Cardiac muscle cell (in vitro differentiated cells and primary cell): ENCODE data around the gene TMEM37.

- RAMPAGE, long total RNA: no peak
- RRBS: 18% methylated on average over 5 of the region's 22 CpGs
Observed at GRCh38 chr2:119224185-119224831, 674 bp downstream of the STEAP3 start.

- RAMPAGE, long total RNA: no peak
- RRBS: no CpG with 5 or more reads among the region's 10 CpGs
Observed at GRCh38 chr2:119240412-119241058, 16.9 kb downstream of the STEAP3 start.

GRCh38 chr2:119263645-119264322 is 40.1 kb downstream of the STEAP3 start:
- RAMPAGE, long total RNA: no peak
- RRBS: no CpG with 5 or more reads among the region's 10 CpGs

- RAMPAGE, long total RNA: no peak
- RRBS: no CpG with 5 or more reads among the region's 12 CpGs
Observed at GRCh38 chr2:119264705-119265601, 41.3 kb downstream of the STEAP3 start.

DNA sequence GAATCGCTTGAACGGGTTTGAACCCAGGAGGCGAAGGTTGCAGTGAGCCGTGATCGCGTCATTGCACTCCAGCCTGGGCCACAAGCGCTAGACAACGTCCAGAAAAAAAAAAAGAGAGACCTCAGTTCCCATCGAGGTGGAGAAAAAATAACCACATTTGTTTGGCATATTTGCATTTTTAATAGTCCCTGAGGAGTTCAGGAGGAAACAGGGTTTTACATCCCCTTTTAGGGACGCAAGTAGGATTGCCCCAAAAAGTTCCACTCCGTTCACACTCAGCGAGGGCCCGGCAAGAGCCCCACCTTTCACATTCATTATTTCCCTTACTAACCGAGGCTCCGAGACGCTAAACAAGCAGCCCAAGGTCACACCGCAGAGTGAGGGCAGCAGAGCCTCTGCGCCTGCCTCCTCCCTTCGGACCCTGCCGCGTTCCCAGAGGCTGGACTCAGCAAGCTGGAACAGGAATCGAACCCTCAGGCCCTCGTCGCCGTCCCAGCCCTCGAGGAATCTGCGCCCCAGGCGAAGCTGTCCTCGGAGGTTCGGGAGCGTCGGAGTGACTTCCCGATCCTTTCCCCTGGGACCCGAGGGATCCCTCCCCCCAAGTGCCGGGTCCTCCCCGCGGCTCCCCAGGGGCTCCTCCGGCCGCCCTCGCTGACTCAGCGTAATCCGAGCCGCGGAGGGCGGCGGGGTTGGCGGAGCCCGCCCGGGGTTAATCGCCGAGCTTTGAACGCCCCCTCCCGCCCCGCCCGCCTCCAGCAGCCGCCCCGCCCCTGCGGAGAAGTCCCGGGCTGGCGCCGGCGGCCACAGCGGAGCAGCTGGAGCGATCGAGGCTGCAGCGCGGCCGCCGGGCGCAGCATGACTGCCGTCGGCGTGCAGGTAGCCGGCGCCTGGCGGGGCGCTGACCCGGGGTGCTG is at the start of gene TMEM37:
TSS of gene TMEM37 (plus strand) at position 806 of the 914 bp plus-strand sequence.
- RAMPAGE, long total RNA: no peak
- RRBS: 2% methylated on average over 34 of the region's 78 CpGs

- RAMPAGE, long total RNA: no peak
- RRBS: no CpG with 5 or more reads among the region's 8 CpGs
Observed at GRCh38 chr2:119483289-119483809, 40.9 kb downstream of the SCTR start.

GRCh38 chr2:119734258-119734844 is 25.4 kb upstream of the PTPN4 start:
- RAMPAGE, long total RNA: no peak
- RRBS: no CpG with 5 or more reads among the region's 8 CpGs

- RAMPAGE, long total RNA: no peak
- RRBS: no CpG with 5 or more reads among the region's 9 CpGs
Observed at GRCh38 chr2:120245936-120246491, 6.6 kb upstream of the RALB start.

DNA sequence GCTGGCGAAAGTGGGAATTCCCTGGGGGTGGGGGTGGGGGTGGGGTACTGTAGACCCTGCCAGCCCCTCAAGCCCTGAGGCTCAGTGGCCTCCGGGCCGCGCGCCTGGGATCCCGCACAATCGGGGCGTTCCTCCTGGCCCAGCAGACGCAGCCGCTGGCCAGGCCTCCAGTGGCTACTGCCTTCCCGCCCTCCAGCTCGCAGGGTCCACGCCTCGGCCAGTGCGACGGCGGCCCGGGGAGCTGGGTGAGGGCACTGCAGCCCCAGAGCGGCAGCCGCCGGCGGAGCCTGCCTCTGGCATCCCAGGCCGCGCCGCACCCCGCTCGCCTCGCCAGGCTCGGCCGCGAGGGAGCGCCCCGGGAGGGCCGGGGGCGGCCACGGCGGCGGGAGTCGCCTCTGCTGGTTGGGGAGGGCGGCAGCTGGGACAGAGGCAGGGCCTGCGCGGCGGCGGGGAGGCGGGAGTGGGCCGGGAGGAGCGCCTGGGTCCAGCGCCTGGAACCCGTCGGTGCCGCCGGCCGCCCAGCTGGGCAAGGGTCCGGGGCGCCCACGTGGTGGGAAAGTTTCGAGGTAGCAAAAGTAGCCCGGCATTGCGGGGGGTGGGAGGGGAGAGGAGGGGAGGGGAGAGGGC is 1.7 kb upstream of the INHBB start:
- RAMPAGE, long total RNA: no peak
- RRBS: 1% methylated on average over 40 of the region's 59 CpGs

DNA sequence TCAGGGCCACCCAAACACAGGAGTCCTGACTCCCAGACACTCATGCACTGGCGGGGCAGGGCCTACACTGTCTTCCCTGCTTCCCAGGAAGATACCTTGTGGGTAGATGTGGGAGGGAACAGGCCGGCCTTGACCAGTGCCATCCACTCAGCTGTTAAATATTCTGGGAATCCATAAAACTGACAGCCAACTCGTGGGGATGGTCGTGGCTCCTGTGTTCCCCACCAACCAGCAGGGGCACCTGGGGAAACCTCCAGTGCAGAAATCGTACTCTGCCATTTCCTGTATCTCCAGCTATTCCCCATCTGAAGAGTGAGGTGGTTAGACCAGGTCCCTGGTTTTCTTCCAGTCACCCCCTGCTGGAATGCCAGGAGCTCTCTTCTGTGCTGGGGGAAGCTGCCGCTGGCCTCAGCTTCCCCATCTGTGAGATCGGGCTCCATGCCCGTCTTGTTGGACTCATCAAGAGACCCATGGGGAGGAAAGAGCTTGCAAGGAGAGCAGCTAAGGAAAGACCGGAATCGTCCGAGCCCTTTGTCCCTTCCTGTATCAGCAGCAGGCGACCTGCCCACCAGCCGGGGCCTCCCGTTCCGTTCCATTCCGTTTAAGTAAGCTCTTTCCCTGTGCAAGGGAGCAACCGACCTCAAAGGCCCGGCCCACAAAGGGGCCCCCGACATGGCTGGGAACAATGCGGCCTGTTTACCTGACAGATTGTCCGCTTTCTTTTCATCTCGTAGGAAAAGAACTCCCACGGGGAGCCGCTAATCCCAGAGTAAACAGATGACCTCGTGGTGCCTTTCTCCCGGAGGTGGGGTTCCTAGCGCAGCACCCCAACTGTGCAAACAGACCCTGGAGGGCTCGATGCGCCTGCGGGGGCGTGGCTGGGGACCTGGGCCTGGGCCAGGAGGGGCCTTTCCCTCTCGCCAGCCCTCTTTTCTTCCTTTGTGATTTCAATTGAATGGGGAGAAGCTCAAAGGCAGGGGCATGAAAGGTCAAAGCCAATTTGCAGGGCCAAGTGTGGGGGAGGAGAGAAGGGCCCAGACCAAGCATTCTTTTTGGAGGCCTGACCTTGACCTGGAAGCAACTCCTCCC is 119.9 kb downstream of the INHBB start:
- RAMPAGE, long total RNA: no peak
- RRBS: 23% methylated on average over 10 of the region's 32 CpGs

GRCh38 chr2:120553284-120553607 is 182.4 kb upstream of the GLI2 start:
- RAMPAGE, long total RNA: no peak
- RRBS: no CpG with 5 or more reads among the region's 10 CpGs

DNA sequence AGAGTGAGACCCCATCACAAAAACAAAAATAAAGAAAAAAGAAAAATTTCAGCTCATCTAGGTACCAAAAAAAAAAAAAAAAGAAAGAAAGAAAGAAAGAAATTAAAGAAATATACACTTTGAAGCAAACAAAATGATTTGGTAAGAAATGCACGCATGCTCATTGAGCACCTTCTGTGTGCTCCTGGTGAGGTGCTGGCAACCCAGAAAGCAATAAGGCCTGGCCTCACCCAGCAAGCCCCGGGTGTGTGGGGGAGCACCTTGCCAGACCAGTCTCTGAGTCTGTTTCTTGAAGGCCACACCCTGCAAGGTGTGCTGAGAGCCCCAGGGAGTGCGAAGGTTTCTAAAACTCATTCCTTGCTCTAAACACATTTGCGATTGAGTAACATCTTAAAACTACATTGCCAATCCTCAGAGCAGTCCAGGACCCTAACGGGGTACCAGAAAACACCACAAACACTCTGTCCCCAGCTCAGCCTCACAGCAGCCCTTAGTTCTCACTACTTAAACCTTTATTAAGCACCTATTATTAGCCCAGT is 133.3 kb downstream of the TFCP2L1 start:
- RAMPAGE, long total RNA: no peak
- RRBS: no CpG with 5 or more reads among the region's 5 CpGs

DNA sequence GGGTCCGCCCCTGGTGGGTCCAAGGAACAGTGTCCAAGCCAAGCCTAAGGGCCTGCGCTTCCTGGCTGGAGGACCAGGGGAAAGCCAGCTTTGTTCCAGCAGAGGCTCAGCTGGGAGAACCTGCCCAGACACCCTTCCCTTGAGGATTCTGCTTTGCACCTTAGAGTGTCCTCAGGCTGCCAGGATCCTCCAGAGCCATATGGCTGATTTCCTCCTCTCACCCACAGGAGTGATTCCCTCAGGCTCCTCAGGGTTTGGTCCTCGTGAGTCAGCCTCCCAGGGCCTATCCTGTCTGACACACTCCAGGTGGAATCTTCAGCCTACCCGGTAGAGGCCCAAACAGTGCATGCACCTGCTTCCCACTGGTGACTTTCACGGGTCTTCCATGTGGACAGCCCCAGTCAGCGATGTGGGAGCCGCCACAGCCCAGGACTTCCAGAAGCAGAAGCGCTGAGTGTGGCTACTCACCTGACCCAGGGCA is 73.3 kb downstream of the TFCP2L1 start:
- RAMPAGE, long total RNA: no peak
- RRBS: no CpG with 5 or more reads among the region's 8 CpGs

DNA sequence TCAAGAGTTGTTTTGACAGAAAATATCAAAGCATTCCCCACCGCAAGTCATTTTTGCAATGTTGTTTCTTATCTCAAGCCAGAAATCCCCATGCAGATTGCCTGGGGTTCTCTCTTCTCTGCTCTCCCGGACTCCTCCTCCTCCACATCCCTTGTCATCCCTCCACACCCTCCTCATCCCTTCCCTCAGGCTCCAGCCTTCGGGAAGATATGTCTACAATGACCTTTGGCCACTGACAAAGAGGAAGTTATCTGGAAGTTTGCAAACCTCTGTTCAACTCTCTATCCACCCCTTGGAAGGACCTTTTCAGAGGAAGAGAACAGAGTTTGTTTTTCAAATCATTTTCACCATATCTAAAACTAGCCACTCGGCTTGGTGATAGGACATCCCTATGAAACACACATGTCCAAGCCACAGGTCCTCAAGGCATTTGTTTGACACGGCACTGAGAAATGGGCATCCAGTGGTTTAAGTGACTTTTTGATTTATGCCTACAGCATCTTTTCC is 11.8 kb downstream of the TFCP2L1 start:
- RAMPAGE, long total RNA: no peak
- RRBS: no CpG with 5 or more reads among the region's 5 CpGs

DNA sequence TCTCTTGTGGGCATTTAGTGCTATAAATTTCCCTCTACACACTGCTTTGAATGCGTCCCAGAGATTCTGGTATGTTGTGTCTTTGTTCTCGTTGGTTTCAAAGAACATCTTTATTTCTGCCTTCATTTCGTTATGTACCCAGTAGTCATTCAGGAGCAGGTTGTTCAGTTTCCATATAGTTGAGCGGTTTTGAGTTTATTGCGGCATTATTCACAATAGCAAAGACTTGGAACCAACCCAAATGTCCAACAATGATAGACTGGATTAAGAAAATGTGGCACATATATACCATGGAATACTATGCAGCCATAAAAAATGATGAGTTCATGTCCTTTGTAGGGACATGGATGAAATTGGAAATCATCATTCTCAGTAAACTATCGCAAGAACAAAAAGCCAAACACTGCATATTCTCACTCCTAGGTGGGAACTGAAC is 154.5 kb upstream of the TFCP2L1 start:
- RAMPAGE, long total RNA: no peak
- RRBS: no CpG with 5 or more reads among the region's 6 CpGs

- RAMPAGE, long total RNA: no peak
- RRBS: no CpG with 5 or more reads among the region's 4 CpGs
Observed at GRCh38 chr2:121566654-121567264, 82.5 kb downstream of the CLASP1 start.

DNA sequence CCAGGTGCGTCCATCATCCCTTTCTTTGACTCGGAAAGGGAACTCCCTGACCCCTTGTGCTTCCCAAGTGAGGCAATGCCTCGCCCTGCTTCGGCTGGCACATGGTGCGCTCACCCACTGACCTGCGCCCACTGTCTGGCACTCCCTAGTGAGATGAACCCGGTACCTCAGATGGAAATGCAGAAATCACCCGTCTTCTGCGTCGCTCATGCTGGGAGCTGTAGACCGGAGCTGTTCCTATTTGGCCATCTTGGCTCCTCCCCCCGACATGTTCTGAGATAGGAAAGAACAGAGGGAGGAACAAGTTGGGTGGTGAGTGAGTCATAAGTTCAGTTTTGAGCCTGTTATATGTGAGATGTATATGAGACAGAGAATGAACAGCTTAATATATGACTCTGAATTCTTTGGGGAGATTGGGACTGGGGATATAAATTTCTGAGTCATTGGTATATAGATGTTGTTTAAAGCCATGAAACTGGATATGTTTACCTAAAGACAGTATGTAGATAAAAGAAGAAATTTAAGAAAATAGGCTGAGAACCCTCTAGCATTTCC is 596.7 kb downstream of the TSN start:
- RAMPAGE, long total RNA: no peak
- RRBS: no CpG with 5 or more reads among the region's 12 CpGs

DNA sequence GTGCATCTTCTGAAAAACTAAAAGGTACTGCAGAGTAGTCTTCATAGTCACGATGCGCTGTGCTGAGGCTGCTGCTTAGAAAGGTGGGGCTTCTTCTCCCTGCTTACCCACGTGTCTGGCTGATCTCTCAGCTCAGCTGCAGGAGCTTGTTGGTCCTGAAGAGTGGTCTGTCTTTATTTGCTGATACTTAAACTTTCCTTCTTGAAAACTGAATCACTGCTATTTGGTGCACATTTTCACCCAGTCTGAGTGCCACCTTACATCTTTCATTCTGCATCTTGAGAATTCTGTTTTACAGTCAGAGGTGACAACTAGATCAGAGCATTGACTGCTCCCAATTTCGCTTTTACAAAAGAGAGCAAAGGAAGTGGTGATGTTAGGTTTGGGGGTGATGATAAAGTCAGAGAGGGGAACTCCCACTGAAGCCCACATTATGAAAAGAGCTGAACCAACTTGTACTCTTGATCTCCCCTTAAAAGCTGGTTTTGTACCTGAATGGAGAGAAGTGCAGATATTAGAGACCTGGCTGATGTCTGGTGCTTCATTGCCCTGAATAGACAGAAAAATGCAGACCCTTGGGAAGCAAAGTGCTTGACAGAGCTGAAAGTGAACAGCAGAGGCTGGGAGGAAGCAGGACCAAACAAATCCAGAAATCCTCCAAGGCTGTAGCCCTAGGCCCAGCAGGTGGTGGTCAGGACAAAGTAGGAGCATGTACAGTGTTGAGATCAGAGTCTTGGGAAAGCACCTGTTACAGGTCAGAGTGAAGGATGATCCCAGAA is 984.6 kb downstream of the TSN start:
- RAMPAGE, long total RNA: no peak
- RRBS: no CpG with 5 or more reads among the region's 4 CpGs

DNA sequence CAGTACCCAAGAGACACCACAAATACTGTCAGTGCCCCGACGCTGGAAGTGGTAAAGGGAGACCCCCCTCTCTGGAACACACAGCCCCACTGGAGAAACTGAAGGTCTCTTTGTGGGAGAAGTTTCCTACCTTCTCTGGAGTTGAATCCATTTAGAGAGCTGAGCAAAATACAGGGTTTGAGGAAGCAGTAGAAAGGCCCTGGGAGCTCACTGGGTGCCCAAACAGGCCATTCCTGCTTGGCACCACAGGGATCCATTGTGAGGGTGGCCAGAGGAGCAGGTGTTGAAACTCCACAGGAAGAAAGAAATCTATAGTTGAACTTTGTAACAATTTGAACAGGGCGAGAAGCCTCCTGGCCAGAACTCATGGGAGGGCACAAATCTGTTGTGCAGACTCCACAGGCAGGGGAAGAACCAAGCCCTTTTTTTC is 1052.8 kb downstream of the TSN start:
- RAMPAGE, long total RNA: no peak
- RRBS: no CpG with 5 or more reads among the region's 3 CpGs

DNA sequence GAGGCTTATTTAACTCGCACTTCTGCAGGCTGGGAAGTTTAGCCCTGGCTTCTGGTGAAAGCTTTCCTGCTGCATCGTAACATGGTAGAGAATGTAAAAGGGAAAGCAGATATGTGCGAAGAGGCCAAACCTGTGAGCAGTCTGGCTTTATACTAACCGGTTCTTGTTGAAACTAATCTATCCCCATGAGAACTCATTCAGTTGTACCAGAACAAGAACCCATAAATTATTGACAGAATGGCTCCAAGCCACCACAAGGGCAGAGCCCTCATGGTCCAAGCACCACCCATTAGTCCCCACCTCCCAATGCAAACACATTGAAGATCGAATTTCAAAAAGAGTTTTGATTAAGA is 318.7 kb downstream of the CNTNAP5 start:
- RAMPAGE, long total RNA: no peak
- RRBS: no CpG with 5 or more reads among the region's 5 CpGs